Mesenchymal stem cell of adipose (primary cell): ENCODE measurements around a stretch of chr20.

DNA sequence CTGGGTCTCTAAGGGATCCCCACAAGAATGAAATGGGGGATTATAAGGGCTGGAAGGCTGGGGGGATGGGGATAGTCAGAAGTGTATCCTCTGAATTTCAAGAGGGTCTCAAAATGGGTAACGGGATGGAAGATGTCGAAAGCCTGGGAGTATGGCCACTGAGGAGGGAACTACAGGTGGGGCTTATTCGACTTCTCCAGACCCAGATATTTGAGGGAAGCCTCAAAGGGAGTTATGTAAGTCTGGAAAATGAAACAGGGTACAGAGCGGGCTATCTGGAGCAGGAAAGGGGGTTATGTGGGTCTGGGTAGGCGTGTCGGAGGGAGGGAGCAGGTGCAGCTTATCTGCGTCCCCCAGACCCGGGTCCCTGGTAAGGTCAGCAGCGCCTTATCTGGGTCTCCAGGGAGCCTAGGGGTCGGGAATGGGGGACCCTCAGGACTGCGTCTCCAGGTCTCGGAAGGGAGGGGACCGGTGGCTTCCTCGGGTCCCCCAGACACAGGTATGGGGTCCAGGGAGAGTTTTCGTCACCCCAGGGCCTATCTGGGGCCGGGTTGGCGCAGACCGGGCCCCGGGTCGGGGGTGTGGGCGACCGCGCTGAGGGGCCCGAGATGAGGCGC, 502 bp downstream of the PLAGL2 start:
- CAGE, long polyA plus RNA: no peak

GRCh38 chr20:32289640-32290106, 12.2 kb downstream of the KIF3B start:
- CAGE, long polyA plus RNA: no peak

GRCh38 chr20:32355093-32355871, 2.8 kb upstream of the ASXL1 start:
- CAGE, long polyA plus RNA: no peak

- CAGE, long polyA plus RNA: no peak
Measured at GRCh38 chr20:32358943-32359579, 930 bp downstream of the ASXL1 start.

GRCh38 chr20:32448398-32448770, 90.3 kb downstream of the ASXL1 start:
- CAGE, long polyA plus RNA: no peak

DNA sequence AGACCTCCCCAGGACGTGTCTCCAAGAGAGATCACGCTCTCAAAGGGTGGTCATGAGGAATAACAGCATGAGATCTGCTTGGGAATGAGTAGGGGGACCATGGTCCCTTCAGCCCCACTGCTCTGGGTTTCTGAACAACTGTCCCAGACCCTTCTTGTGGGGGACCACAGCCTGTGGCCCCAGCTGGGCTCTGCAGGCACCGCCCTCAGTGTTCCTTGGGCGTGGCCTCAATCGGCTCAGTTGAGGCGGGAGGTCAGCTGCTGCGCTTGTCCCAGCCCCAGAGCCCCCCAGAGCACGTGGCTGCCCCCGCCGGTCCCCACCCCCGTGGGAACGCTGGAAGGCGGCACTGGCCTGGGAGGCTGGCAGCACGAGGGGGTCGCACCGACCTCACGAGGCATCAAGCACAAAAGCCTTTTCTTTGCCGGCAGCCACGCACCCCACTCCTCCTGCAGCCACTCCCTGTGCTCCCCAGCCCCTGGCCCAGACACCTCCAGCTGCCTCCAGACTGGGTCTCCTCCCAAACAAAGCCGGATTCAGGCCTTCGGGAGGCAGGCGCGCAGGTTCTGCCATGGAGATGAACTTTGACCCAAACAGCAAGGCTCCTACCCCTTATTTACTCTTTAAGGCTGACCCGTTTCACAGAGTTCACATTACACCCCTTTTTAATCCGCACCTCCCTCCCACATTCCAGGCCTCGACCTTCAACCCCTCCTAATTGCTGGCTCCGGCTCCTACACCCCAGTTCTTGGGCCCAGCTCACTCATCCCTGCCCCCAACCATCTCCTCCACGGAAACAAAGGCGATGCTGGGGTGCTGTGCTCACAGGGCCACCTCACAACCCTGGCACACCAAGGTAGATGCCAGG, 111.8 kb downstream of the NOL4L start:
- CAGE, long polyA plus RNA: no peak

DNA sequence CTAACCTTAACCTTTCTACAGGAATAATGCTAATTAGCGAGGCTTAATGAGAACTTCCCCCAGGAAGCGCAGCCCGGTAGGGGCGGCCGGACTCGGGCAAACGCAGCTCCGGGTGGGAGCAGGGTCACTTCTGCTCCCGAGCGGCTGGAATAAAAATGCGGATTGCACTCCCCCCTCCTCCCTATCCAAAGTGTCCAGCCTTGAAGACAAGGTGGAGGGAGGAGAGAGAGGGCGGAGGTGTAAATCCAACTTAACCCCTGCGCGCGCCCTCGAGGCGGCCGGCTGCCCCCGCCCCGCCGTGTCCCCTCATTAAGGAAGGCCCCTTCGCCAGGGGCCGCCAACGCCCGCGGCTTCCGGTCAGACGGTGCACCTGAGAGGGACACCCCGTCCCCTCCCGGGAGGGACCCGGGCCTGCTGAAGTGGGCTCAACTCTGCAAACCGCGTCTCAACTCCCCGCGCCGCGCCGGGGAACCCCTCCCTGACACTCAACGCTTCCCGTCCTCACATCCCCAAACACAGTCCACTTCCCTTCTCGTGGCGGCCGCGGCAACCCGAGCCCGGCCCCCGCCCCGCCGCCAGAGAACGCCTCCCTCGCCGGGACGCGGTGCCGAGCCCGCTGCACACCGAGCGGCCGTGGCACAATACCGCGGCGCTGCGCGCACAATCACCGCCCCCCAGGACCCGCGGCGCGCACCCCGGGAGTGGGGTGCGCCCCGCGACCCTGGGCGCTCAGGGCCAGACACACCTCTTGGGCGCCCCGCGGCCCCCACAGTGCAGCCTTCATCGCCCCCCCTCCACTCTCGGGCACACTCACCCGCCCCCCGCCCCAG, 102.6 kb downstream of the NOL4L start:
- CAGE, long polyA plus RNA: no peak

DNA sequence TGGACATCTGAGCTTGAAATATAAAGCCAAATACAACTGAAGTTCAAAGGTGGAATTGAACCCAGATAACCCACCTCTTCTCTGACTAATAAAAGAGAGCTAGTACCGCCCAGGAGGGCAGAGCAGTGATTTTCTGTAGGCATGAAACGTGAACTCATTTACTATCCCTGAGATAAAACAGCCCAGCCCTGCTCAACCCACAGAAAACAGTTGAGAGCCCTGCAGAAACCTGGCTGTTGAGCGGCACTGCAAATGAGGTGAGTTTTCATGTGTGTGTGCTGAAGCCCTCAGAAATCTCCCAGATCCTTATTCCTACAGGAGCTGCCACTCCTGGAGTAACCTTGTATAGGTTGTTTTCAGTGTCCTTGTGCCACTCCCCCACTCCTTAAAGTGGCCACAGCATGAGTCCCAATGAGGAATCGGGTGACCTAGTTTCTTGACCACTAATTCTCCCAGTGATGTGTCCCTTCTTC, 99.2 kb downstream of the NOL4L start:
- CAGE, long polyA plus RNA: no peak

- CAGE, long polyA plus RNA: no peak
Measured at GRCh38 chr20:32535217-32535897, 49.8 kb downstream of the NOL4L start.

DNA sequence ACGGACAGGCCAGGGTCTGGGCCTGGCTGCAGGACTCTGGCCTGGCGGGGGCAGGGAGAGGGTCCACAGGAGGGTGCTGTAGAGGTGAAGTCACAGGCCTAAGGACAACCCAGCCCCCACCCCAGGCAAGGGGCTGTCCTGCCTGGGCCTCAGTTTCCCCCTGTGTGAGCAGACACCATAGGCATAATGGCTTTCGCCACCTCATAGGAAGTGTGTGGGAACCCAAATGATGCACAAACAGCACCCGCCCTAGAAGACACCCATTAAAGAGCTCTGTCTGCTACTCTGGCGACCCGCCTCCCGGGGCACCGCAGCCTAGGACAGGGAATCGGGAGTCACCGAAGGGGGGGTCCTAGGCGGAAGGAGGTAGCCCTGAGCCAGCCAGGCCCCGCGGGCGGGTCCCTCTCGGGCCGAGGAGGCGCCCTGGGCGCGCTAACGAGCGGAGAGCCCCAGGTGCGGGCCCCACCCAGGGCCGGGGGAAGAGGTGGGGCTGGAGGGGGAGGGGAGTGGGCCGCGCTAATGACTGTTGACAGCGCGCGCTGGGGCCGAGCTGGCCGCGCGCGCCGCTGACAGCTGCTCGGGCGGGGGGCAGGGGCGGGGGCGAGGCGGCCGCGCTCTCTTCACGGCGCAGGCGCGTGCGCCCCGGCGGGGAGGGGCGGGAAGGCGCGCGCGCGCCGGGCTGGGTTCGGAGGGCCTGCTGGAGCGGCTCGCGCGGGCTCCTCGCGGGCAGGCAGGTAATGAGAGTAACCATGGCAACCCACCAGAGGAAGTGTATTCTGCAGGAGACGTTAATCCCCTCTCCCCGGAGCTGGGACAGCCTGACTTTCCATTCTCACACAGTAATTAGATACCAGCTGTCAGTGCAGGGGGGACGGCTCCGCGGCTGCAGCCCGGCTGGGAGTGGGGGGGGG, 49.0 kb downstream of the NOL4L start:
- CAGE, long polyA plus RNA: no peak

DNA sequence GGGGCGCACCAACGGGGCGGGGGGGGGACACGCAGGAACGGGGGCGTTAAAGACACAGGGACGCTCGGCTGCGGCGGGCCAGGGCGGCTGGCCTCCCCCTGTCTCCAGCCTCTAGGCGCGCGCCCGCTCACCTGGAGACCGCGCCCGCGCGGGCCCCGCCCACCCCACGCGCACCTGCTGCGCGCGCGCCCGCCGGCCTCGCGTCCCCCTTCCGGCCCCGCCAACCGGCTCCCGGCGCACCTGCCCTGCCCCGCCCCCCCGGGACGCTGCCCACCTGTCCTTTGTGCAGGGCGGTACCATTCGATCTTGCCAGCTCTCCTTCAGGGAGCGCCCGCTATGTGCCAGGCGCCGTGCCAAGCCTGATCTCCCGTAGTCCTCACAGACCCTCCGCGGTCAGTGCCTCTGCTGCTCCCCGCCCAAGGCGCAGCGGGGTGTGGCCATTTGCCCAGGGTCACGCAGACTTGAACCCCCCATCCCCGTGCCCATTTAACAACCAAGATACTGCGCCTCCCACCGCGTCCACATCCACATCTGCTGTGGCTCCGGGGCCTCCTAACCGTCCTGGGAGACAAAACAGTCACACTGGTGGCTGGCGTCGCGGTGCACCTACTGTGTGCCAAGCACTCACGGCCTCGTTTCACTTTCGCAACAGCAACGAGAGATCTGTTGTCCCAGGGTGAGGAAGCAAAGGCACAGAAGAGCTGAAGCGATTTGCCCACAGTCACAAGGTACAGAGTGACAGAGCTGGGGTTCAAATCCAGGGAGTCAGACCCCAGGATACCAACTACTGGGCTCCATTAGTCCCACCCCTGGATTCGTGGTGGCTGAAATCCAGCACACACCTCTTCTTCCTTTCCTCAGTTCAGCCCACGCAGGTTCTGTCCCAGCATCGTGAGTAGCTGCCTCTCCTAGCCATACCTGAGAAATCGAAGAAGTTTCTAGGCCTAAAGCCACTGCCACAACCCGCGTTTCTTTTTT, 48.0 kb downstream of the NOL4L start:
- CAGE, long polyA plus RNA: no peak

- CAGE, long polyA plus RNA: no peak
Measured at GRCh38 chr20:32673053-32673911, 459 bp downstream of the C20orf203 start.

DNA sequence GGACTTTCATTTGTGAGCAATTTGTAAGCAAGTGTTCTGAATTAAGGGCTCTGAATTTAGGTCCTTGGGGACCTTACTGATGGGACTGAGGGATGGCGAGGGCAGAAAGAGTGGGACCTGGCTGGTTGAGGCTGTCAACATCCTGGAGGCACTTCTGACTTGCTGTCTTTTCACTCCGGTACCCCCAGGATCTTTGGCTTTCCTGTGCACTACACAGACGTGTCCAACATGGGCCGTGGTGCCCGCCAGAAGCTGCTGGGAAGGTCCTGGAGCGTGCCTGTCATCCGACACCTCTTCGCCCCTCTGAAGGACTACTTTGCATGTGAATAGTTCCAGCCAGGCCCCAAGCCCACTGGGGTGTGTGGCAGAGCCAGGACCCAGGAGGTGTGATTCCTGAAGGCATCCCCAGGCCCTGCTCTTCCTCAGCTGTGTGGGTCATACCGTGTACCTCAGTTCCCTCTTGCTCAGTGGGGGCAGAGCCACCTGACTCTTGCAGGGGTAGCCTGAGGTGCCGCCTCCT, 12.1 kb upstream of the MAPRE1 start:
- CAGE, long polyA plus RNA: no peak

GRCh38 chr20:32855383-32855949, 3.3 kb upstream of the EFCAB8 start:
- CAGE, long polyA plus RNA: no peak

- CAGE, long polyA plus RNA: no peak
Measured at GRCh38 chr20:32968163-32968479, 36.1 kb downstream of the SUN5 start.

DNA sequence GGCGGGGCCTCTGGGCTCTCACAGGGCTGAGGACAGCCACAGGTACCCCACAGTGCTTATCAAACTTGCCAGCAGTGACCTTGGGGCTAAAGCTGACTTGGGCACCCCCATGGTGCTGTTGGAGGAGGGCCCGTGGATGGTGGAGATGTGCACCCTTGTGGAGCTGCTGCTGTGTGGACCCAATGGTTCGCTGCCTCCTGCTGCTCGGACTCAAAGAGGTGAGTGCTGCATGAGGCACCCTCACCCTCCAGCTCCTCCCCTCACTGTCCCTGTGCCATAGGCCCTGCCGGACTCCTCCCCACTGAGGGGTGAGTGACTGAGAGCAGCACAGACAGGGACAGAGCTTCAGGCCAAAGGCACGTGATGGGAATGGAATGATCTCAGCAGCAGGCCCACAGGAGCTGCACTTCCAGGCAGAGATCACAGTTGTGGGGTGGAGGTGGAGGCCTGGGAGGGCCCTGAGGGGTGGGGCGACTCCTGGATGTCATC, 28.0 kb downstream of the SUN5 start:
- CAGE, long polyA plus RNA: no peak

DNA sequence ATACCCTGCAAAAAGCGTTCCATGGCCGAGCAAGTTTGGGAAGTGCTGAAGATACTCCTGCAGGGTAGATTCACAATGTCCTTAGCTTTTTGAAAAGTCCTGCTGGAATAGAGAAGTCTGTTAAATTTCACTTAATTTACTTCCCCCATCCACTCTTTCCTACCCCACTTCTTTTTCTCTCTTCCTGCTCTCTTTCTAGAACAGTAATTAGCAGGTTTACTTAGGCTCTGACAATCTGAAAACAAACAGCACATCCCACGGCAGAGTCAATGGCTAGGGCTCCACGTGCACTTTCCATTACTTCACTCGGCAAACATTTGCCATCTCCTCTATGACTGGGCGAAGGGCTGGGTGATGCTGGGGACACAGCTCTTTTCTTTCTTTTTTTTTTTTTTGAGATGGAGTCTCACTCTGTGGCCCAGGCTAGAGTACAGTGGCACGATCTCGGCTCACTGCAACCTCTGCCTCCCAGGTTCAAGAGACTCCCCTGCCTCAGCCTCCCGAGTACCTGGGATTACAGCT, 26.6 kb downstream of the BPIFB4 start:
- CAGE, long polyA plus RNA: no peak

GRCh38 chr20:33610890-33611910, 50.9 kb upstream of the C20orf144 start:
- CAGE, long polyA plus RNA: no peak

GRCh38 chr20:33648426-33648967, 13.6 kb upstream of the C20orf144 start:
- CAGE, long polyA plus RNA: no peak

DNA sequence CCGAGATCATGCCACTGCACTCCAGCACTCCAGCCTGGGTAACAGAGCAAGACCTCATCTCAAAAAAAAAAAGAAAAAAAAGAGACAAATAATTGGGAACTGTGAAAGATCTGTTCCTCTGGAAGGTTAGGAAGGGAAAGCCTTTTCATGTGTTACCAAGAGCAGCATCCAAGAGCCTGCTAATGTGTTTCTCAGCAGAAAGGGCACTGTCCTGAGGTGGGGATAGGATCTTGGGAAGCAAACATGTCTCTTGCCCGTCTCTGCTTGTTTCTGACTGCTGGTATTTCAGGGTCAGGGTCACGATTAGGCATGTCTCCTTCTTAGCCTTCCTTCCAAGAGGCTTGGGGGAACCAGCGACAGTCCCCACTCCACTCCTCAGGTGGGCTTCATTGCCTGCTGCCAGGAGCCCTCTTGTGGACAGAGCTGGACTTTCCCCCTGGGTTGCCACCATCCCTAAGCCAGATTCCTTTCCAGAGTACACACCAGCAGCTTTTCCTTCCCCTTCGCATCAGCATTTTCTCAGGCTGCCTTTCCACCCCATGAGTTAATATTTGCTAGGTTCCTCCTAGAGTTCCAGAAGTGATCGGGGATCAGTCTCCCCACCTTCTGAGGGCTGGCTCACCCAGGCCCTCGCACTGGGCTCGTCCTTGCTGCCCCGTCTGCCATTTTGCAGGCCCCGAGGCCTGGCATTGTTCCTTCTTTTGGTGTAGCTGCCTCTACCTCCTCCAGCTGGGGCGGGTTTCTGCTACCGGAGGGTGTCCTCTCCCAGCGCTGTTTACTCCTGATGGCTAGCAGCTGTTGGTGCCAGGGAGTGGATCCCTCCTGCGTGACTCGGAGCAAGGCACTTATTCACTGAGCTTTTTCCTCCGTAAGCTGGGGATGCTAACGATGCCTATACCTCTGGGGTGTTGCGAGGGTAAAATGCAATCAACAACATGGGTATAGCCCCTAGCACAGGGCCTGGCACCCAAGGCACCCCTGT, 8.8 kb upstream of the C20orf144 start:
- CAGE, long polyA plus RNA: no peak